GM23248 (cell line): ENCODE measurements around the genes SMYD2 and ZC3H11B.

DNA sequence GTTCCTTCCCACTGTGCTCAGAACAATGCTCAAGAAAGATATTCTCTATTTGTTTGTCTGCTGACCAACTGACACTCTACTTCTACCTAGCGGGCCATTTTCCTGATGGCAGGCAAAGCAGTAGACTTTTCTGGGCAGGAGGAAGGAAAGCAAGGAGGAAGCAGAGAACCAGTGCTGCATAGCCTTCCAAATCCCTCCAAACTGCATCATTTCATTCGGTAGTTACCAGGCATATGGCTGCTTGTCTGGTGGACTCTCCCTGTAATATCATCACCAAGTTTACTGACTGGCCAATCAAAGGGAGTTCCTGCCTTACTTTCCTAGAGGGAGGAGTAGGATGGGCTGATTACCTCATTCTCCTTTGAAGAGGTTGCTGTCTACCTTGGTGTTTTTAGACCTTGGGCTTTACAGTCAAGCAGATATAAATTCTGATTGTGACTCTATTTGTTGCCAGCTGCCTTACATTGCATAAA is 297.5 kb upstream of the PROX1 start:
- RAMPAGE, long total RNA, result no peak

DNA sequence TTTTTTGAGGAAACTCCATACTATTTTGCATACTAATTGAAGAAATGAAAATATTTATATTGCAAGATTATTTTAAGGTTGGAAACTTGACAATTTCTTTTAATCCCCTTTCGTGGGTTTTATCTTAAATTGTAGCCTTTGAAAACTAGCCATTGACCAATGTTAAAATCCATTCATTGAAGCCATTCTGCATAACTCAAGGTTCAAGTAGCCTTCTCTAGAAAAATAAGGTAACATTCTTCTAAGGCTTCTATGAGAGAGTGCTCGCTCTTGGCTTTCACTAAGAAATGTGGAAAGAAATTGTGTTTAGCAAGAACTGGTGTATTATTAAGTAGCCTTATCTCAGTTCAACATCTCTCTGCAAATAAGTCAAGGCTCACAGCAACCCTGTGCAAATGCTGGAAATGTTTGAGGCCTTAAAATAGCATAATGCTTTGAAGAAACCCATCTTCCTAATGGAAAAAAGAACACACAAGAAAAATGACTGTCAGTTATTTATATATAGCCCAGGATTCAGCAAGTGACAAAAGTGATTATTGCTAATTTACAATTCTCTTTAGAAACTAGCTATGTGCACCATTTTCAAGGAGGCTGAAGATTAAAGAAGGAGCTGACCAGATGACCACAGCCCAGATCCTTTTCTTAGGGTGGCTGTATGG is 254.1 kb upstream of the PROX1 start:
- RAMPAGE, long total RNA, result no peak

DNA sequence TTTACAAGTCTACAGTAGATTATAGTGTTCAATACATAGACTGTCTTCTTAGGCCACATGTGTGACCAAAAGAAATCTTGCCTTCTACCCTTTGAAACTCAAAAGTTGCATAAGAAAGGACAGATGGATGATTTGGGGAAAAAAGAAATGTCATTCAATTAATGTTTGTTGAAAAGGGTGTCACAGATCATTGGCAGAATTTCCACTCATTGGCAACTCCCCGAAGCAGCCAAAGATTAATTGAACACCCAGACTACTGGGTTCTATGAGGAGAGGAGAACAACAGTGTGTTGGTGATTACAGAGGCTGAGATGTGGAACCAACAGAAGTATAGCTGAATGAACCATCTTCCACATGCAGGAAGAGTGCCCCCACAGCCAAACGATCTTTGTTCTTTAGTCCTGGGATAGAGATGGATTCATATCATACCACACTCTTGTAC is 12.0 kb upstream of the PROX1 start:
- RAMPAGE, long total RNA, result no peak

DNA sequence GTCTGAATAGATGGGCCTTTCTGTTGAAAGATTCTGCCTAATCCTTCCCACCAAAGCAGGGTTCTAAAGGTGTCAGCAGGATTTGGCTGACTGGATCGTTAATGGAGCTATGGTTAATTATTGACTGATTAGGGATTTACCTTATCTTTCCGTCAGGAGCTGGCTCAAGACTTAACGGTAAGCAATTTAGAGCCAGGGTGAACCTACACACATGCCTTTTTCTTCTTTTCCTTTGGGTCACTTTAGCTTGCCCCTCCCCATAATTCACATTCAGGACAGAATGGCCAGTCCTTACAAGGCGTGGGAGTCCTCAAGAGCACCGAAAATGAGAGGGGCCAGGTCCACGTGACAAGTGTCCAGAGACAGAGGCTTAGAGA is 10.8 kb upstream of the PROX1 start:
- RAMPAGE, long total RNA, result no peak

- RAMPAGE, long total RNA, result no peak
Observed at GRCh38 chr1:213993846-213994508, 6.2 kb downstream of the PROX1 start.

DNA sequence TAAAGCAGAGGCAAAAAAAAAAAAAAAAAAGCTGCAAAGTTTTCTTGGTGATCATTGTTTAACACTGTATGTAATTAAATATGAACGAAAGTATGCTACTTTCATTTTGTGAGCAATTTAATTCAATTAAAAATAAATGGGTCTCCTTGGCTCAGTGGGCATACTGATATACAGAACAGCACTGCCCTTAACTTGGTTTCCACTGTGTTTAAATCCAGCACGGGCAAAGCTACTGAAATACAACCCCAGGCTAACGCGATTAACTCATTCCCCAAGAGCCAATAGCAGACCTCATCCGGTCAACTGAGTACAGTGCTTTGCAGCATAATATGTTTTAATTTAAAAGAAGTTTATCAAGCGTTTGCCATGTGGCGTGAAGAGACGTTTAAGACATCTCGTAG is 118.5 kb downstream of the PROX1 start:
- RAMPAGE, long total RNA, result no peak

- RAMPAGE, long total RNA, result no peak
Observed at GRCh38 chr1:214280067-214281318, at the start of gene SMYD2. Gene SMYD2 (plus strand): TSS chr1:214281159.

DNA sequence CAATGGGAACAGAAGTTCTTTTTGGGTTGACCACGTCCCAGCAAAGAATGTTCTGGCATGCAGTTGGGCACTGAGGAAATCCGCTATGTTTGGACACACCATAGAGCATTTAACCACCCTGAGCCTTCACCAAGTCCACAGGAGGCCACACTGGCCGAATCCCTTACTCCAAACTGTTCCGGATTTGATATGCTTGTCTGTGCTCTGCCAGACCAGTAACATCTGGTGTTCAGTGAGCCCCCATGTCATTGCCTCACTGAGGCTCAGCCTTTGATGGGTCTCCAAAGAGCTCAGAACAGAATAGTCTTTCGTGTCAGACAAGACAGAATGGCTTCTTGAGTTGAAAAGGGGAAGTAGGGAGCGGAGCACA is 81.4 kb downstream of the SMYD2 start:
- RAMPAGE, long total RNA, result no peak

DNA sequence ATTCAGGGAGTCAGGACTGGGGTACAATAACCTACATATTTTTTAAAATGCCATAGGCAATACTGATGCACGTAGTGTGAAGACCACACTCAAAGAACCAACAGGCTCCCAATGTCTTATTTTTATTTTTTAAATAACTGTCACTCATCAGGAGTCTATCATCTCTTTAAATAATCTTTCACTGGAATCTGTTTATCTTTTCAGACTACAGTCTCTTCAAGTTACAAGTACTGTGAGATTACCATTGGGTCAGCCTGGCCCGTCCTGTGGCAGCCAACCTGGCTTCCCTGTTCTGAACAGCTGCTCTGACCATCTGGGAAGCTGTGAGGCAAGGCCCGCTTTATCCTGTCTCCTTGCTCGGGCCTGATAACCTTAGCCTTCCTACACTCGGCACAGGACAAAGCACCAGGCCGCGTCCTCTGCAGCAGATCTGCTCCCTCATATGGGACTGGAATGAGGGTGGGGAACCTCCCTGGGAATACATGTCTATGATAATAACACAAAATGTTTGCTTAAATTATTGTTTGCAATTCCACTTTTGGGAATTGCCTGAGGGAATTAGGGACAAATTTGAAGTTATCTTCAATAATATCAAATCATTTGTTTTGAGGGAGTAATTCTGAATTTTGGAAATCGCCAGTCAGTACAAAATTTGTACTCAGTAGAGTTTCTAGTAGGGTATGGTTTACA is 113.3 kb downstream of the PTPN14 start:
- RAMPAGE, long total RNA, result no peak

DNA sequence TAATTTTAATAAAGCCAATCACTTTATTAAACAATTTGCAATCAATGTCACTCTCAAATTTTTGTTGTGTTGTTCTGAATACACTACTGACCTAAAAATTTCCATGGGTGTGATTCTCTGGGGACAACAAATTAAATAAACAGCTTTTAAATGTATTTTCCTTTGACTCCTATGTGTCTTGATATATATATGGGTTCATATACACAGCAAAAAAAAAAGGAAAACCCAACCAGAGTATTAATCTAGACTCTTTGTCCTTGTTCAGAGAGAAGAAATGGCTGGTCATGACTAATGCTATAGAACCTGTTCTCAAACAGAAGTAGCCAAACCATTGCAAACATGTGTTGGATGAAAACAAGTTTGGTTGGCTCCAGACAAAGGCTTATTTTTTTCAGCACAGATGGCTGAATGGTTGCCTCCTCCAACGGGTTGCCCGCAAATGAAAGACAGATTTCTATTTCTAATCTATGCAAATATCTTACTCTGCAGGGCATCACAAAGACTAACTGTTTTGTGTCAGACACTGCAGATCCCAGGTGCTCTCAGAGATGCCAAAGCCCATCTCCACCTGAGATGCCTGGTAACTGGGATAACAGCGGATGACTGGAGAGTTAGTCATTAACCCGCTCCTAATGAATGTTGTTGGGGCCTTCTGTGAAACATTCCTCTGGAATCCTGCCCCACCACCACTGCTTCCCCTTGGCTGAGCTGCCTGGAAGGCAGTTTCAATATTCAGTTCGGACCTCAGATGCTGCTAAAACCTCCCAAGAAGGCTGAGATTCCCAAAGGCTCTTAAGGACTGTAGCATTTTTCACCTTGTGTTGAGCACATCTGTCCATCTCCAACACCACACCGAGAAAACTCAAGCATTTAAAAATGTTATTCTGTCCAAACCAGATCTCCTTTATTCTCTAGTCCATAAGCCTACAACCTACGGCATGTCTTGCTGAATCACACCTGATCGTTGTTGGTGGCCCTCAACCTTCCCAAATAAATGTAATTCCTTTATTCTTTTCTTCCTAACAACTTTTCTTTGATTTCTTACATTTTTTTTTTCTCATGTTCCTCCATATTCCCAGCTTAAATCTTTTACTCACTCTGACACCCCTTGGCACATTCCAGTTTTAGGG is 104.5 kb downstream of the PTPN14 start:
- RAMPAGE, long total RNA, result no peak

GRCh38 chr1:214646535-214646747 is 43.4 kb downstream of the CENPF start:
- RAMPAGE, long total RNA, result no peak

- RAMPAGE, long total RNA, result no peak
Observed at GRCh38 chr1:215597968-215598483, 30.9 kb downstream of the KCTD3 start.

GRCh38 chr1:215645081-215645624 is 78.0 kb downstream of the KCTD3 start:
- RAMPAGE, long total RNA, result no peak

DNA sequence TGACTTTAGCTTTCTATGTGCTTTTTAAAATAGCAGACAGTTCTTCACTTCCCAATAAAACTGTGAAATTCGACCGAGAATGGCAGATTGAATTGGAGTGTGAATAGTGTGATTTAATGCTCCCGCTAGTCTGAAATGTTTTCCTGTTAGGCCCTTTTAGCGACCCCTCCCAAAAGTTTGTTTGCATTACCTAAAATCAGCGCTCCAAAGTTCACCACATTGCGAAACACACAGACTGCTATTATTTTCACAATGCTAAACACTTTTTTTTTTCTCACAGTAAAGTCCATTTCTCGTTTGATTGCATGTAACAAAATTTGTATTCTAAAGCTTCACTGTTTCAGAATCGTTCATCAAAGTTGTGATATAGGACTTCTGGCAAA is 76.3 kb upstream of the USH2A start:
- RAMPAGE, long total RNA, result no peak

- RAMPAGE, long total RNA, result no peak
Observed at GRCh38 chr1:219091950-219092419, 81.7 kb upstream of the LYPLAL1 start.

DNA sequence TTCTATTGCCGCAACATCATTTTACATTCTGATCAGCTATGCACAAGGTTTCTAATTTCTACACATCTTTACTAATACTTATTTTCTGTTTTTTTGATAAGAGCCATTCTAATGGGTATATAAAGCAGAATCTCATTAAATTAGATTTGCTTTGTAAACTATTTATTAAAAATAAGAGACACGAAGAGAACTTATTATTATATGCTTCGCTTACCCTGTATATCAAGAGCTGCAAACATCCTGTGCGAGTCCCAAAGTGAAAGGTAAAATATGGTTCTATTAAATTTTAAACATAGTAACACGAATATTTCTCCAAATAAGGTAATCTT is 458 bp upstream of the LYPLAL1 start:
- RAMPAGE, long total RNA, result no peak

DNA sequence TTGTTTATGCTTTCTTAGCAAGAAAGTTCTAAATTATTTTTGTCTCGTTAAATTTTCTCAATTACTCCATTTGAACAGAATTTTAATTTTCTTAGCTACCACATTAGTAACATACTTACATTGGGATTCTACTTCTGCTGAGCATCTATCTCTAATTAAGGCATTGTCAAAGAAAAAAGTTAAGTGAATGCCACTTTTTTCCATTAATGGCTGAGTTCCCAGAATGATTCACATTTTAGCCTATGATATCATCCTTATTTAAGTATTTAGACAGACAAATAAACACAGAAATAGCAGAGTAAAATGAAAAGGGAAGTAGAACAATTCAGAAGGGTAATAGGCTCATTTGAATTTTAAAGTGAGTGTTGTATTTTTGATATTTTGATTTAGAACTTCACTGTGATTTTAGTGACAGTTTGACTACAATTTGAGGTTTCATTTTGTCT is 15.3 kb downstream of the LYPLAL1 start:
- RAMPAGE, long total RNA, result no peak

DNA sequence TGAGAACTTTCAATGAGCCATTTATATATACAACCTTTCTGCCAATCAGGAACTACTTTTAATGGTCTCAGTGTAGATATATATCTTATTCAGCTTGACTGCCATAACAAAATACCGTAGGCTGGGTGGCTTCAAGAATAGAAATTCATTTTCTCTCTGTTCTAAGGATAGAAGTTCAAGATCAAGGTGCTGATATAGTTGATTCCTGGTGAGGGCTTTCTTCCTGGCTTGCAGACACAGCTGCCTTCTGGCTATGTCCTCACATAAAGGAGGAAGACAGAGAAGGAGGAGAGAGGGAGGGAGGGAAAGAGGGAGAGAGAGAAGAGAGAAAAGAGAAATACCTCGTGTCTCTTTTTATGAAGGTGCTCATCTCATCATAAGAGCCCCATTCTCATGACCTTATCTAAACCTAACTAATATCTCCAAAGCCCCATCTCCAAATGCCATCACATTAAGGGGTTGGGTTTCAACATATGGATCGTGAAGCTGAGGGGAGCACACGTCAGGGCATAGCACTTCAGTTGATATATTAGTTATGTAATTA is 209.0 kb downstream of the ZC3H11B start:
- RAMPAGE, long total RNA, result no peak

DNA sequence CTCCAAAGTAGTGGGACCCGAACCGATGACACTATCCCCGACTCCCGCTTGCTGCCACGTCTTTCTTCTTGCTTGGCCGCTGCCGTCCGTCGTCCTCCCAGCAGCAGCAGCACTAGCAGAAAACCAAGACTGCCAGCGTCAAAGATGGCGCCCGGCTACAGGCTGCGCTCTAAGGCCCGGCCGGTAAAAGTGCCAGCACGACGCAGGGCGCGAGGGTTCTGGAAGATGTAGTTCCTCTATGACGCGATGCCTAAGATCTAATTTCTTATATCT is at the start of gene ZC3H11B:
ZC3H11B (minus strand) TSS at position 131 of the 273 bp plus-strand sequence.
- RAMPAGE, long total RNA, result no peak

DNA sequence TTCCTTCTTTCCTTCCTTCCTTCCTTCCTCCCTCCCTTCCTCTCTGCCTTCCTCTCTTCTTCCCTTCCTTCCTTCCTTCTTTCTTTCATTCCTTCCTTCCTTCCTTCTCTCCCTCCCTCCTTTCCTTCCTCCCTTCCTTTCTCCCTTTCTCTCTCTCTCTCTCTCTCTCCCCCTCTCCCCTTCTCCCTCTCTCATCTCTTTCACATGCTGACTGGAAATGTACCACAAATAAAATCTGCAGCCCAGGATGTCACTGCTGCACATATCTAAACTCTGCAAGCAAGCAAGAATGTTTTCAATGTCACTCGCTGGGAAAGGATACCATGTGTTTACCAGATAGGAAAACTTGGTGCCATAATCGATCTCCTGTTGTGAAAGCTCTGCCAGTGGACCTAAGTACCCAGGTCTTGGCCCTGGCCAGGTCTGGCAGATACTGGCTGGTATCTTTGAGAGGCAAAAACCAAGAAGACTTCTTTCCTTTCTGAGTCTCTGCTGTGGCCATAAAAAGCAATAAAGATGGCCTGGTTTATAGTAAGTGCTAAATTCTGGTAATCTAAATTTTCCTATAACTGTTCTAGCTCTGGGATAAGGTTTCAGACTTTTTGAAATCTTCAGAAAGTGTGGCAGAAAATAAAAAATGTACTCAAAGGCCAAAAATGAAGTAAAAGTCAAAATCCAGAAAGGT is 13.3 kb upstream of the SLC30A10 start:
- RAMPAGE, long total RNA, result no peak